ENCODE results near the gene FTH1.

- PRO-cap = no peak
- RAMPAGE, long total RNA = no peak
These were observed 3.6 kb downstream of the FTH1 start for GRCh38 chr11:61963567-61964463.

DNA sequence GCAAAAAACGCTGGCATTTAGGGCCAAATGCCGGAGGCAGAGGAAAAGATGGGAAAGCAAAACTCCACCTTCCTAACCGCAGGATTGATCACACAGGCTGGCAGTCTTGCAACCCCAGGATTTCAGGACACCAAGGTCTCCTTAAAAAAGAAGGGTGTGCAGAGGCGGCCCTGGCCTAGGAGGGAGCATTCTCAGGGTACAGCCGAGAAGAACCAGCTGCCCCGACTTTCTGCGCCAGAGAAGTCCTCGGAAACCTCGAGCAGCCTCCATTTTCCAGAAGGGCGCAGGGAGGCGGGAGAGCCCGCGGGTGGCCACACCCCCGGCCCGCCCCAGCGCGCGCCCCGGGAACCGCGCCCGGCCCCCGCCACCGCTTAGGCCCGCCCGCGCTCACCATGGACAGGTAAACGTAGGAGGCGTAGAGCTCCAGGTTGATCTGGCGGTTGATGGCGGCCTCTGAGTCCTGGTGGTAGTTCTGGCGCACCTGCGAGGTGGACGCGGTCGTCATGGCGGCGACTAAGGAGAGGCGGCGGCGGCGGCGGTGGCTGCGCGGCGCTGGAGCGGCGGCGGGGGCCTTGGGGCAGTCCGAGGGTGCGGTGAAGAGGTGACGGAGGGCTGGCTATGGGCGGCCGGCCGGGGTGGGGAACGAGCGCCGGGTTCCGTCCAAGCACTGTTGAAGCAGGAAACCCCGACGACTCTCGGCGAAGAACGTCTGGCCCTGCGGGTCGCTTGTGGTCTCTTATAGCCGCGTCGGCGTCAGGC is at the start of gene FTH1:
Gene FTH1 (minus strand): TSS at position 714 of the 759 bp plus-strand sequence.
- PRO-cap = bidirectional peak, plus-strand start outside the sequence, minus-strand start at position 711 of the sequence
- RAMPAGE, long total RNA = no peak

DNA sequence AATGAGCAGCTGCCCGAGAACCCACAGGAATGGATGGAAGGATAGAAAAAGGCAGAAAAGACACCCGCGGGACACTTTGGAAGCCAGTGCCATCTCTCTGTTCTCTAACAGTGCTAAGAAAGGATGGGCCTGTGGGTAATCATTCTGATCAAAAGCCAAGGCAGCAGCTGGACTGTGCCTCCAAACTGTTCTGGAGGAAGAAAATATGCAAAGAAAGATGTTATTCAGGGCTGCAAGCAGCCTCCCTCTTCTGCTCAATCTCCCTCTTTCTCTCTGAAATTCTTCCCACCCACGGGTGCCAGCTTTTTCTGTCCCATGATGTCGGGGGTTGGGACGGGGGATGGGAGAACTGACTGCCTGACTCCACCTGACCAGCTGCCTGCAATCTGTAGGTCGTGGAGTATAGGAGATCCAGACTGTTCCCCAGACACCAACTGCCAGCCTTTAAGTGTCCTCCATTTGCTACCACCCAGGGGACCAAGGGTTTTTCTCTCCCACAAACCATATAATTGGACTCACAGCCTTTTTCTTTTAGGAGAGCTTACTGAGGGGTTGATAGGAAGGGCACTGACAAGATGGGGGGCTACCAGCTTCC is 37.9 kb upstream of the FTH1 start:
- PRO-cap = no peak
- RAMPAGE, long total RNA = no peak

DNA sequence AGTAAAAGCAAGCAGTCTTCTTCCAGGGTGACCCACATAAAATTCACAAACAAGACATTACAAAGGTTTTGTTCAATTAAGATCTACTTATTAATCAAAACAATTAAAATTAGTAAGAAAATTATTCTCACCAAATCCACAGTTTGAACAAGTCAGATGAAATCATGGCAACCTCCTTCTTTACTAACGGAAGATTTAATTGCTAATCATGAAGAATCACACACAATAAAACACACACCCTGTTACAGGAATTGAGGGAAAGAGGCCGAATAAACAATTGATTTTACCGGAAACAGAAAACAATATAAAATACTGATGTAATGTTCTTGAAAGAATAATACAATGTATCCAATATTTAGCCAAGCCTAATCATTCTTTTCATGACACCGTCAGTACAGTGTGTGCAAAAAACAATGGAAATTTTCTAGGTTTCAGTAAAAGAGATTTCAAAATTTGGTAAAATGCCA is 23.4 kb downstream of the ASRGL1 start:
- PRO-cap = no peak
- RAMPAGE, long total RNA = no peak

GRCh38 chr11:62370714-62371534 is 33.7 kb downstream of the ASRGL1 start:
- PRO-cap = no peak
- RAMPAGE, long total RNA = no peak

GRCh38 chr11:62433130-62433622 is 14.3 kb downstream of the SCGB1A1 start:
- PRO-cap = no peak
- RAMPAGE, long total RNA = no peak

DNA sequence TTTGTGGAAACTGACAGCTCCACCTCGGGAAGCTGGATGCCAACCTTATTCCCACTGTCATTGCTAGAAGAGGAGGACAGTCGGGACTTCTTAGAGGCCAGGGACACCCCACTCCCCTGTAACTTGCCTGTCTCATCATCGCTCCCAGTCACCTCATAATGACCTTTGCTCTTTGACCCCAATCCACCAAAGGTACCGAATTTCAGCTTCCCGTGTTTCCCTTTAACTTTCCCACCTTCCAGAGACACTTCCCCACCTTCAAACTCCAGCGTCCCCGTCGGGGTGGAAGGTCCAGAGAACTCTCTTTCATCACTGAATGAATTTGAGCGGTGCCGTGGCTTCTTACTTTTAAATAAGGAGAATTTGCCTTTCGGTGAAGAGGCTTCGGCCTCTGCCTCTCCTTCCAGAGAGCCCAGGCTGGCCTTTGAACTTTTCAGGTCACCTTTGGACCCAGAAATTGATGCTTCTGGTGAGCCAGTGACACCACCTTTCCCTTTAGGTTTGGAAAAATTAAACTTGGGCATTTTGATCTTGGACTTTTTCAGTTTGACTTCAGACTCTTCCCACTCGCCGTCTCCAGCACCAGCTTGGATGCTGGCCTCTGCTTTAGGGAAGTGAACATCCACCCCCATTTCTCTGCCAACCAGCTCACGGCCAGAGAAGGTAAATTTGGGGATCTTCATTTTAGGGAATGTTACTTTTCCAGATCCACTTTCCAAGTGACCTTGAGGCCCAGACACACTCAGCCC is 29.7 kb downstream of the AHNAK start:
- PRO-cap = no peak
- RAMPAGE, long total RNA = no peak

DNA sequence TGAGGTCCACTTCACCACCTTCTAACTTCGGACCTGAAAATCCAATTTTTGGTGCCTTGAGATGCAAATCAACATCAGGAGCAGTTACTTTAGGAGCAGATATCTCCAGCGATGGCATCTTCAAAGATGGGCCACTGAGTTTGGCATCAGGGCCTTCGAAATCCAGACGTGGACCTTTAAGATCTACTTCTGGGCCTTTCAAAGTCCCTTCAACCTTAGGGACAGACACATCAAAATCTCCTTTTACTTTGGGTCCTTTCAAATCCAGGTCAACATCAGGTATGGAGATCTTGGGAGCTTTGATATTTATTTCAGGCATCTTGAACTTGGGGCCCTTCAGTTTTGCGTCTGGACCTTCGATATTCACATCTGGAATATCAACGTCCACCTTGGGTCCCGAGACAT is 27.0 kb downstream of the AHNAK start:
- PRO-cap = no peak
- RAMPAGE, long total RNA = no peak

GRCh38 chr11:62523457-62524626 is 22.8 kb downstream of the AHNAK start:
- PRO-cap = no peak
- RAMPAGE, long total RNA = no peak

DNA sequence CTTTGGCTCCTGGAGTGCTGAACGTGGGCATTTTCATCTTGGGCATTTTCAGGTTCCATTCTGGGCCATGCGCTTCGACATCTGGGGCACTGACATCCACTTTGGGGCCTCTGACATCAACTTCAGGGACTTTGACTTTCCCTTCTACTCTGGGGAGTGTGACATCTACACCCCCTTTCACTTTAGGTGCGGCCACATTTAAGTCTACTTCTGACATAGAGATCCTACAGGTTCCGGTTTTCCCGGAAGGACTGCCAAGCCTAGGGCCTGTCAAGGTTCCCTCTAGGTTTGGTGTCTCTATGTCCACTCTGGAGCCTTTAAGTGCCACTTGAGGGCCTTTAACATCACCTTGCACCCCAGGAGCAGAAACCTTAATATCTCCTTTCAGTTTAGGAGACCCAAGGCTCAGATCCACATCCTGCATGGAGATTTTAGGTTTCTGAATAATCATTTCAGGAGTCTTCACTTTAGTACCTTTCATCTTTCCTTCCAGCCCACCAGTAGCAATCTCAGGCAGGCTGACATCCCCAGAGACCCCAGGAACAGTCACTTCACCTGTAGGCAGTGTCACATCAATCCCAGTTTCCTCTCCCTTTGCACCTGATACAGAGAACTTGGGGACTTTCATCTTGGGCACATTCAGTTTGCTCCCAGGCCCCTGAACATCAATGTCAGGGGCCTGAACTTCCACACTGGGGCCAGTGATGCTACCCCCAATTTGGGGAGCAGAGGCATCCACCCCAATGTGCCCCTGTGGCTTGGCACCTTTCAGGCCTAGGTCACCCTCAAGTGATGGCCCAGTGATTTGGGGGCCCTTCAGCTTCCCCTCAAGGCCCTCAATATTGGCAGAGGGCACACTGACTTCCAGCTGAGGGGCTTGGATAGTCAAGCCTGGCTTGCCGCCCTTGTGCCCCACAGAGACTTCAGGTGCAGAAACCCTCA is 13.8 kb downstream of the AHNAK start:
- PRO-cap = no peak
- RAMPAGE, long total RNA = no peak

DNA sequence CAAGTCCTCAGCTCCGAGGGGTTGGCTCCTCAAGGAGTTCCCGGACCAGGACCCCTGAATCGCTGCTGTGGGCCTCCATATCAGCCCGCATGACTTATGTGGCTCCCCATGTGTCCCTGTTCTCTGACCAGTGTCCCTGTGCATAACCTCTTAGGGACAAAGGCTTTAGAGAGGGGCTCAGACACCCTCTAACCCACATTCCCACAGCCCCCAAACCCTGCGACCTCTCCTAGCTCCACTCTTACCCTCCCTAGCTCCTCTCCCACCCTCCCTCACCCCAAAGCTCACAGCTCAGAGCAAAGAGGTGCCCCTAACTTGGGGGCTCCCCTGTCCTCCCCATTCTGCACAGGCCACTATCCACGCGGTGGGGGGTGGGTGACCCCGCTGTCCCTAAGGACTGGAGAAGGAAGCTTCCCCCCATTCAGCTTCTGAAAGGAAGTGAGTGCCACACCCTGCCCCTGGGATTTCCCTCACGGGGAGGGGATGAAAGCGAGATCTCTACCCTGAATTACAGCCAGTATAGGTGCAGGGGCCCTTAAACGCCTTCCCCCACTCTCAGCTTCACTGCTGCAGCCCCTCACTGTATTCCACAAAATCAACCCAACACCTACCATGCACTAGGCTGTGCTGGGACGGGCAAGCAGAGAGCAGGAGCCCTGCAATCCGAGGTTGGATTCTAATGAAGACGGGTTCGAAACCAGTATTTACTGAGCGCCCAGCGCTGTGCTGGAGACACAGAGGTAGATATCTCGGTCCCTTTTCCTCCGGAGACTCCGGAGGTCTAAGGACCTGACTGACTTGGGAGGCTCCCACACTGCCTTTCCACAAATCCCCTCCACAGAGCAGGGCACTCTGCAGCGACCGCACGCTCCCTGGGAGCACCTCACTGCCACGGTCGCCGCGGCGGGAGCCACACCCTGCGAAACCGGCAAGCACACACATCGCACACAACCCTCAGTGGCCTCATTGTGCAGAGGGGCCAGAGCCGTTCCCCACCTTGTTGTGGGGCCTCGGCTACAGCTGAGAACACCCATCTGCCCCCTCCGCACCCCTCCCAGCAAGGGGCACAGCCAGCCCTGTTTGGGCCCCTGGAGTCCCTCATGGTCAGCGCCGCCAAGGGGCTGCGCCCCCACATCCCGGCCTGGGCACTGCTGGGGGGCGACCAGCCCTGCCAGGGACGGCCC is 1.9 kb downstream of the AHNAK start:
- PRO-cap = no peak
- RAMPAGE, long total RNA = no peak

DNA sequence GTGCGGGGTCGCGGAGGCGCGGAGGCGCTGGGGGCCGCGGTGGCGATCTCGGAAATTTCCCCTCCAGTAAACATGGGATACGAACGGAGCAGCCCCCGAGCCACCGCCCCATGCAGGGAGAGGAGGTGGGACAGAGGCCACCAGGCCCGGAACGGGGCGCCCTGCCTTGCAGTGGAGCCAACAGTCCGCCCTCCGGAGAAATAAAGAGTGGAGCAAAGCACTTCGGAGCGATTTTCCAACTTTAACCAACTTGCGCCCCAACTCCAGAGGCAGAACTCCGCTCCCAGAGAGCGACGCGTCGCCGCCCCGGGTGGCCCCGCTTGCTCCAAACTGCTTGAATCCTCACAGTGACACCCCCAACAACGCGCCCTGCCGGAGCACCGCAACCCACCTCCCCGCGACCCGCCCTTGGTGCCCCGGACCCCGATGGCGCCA is 385 bp downstream of the AHNAK start:
- PRO-cap = no peak
- RAMPAGE, long total RNA = no peak

DNA sequence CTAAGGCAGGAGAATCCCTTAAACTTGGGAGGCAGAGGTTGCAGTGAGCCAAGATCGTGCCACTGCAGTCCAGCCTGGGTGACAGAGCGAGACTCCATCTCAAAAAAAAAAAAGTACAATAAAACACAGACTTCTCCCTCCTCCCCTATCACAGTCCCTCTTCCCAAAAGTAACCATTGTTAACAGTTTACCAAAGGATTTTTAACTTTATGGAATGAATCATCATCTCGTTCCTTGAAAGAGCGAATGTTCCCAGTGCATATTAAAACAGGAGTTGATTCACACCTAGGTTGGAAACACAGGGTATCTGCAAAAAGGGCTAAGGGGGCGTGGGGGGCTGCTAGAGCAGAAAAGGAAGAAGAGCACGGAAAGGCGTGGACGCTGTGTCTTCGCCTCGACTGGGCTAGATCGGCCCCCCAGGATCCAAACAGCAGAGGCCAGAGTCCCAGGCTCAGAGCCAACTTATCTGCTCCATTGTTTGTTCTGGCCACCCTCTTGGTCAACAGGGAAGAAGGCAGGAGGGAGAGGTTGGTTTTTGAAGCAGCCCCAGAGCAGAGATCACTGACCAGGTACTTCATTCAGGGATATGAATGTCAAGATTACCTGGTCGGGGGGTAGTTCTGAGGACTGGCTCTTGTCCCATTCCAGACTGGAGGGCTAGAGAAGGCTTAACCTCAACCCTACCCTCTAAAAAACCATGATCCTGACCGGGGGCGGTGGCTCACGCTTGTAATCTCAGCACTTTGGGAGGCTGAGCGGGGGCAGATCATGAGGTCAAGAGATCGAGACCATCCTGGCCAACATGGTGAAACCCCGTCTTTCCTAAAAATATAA is 2.2 kb upstream of the AHNAK start:
- PRO-cap = no peak
- RAMPAGE, long total RNA = no peak

DNA sequence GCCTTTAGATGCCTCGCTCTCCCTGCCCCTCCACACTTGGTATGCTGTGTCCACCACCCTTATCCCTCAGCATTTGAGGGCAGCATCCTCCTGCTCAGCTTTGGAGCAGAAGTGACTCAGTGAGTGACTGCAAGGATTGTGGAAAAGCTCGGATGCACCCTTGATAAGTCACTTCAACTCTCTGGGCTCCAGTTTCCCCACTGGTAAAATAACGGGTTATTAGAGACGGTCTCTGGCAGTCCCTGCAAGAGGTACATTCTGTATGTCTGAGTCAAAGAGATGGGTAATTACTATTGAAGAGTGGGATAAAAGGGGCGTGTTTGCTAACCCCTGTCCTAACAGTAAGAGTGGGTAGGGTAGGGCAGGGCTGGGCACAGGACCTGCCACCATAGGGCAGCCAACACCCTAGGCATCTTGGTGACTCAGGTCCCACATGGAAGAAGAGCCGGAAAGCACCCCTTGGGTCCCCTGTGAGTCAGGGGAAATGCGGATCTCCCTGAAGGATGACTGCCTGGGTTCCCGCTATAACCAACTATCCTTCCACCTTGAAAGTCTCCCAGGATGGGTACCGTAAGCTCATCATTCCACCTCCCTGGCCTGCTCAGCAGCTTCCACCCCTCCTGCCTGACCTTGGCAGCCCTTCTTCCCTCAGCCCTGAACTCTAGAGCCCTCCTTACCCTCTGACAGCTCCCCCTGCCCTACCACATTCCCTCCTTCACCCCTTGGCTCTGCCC is 7.3 kb upstream of the AHNAK start:
- PRO-cap = no peak
- RAMPAGE, long total RNA = no peak

- PRO-cap = no peak
- RAMPAGE, long total RNA = no peak
These were observed 1.2 kb downstream of the MTA2 start for GRCh38 chr11:62600537-62600890.

DNA sequence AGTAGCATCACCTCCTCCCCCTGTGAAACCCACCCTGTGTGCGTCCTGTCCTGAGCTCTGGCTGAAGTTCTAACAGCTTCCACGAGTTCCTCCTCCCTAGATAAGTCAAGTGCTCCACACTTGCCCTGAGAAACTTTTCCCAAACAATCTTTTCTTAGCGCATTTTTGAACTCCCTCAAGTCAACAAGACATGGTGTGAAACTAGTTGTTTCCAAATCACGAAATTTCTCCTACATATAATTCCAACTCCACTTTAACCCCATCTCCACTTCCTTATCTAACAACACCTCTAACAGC is 1.7 kb upstream of the MTA2 start:
- PRO-cap = no peak
- RAMPAGE, long total RNA = no peak

GRCh38 chr11:62714223-62715391 is 7.1 kb downstream of the GNG3 start:
- PRO-cap = no peak
- RAMPAGE, long total RNA = no peak

DNA sequence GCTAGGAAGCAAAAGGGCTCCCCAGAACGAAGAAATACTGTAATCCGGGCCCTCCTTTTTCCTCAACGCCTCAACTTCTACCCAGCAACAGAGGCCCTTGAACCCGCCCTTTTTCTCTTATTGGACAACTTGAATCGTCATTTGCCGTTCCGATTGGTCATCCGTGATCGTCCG is 457 bp upstream of the HNRNPUL2 start:
- PRO-cap = no peak
- RAMPAGE, long total RNA = no peak

DNA sequence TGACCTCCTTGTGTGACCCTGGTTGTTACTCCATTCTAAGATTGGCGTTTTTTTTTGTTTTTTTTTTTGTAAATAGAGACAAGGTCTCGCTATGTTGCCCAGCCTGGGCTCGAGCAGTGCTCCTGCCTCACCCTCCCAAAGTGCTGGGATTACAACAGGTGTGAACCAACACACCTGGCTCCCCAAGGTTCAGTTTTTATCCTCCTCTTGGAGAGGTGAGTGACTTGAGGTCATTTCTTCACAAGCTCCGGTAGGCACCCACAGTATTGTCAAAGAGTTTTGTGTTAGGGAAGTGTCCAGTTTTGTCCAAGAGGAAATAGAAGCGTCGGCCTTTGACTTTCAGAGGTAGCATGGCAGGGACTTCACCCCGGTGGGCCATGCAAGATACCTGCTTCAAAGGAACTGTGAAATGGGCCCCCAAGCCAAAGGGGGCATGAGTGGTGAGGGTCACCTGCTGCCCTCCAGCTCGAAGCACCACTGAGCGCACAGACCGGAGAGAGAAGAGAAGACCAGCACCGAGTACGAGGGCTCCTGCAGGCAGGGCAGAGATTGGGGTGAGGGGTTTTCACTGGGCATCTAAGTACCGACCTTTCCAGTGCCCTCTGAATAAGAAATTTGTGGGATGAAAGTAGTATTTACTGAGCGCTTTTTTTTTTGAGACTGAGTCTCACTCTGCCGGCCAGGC is 1.3 kb downstream of the TMEM223 start:
- PRO-cap = no peak
- RAMPAGE, long total RNA = no peak

GRCh38 chr11:62794014-62794853 is 2.4 kb upstream of the TMEM223 start:
- PRO-cap = no peak
- RAMPAGE, long total RNA = no peak

Measured in Karpas-422 (cell line).